GM12892 (cell line): ENCODE data around the genes LRIG1 and KBTBD8.

- RRBS = no CpG with 5 or more reads among the region's 3 CpGs
These were observed 50.1 kb downstream of the LRIG1 start for GRCh38 chr3:66450614-66451247.

DNA sequence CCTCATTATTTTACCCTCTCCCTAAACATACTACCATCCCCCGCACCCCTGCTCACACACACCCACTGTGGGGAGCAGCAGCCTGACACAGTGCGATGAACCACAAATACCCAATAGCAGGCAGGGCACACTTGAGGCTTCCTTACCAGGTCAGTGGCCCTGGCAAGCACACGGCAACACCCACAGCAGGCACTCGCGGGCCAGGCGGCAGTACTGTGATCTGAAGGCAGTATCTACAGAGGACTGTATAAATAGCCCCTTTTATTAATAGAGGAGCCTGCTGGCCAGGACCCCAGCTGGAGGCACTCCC lies 44.2 kb downstream of the LRIG1 start:
- RRBS = no CpG with 5 or more reads among the region's 6 CpGs

- RRBS = no CpG with 5 or more reads among the region's 12 CpGs
These were observed 23.3 kb downstream of the LRIG1 start for GRCh38 chr3:66477189-66478266.

GRCh38 chr3:66481810-66482631 lies 18.8 kb downstream of the LRIG1 start:
- RRBS = no CpG with 5 or more reads among the region's 9 CpGs

DNA sequence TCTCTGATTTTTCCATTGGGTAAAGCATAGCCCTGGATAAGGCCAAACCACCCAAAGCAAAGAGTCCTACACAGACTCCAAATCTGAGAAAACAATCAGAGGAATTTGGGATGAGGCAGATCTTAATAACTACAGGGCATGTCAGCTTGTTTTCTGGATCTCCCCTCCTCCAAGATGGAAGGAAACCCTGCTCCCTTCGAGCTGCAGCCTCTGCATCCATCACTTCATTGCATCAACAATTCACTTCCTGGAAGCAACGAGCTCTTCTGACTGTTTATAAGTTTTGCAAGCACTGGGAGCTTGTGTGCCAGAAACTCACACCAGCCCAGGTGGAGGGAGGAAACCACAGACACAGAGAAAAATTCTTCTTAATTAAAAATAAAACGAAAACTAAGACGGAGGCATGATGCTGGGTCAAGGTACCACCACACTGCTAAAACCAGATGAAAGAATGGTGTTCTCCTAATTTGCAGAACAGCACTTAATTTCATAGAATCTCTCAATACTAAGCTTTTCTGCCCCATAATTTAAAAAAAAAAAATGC lies 10.6 kb downstream of the LRIG1 start:
- RRBS = no CpG with 5 or more reads among the region's 4 CpGs

GRCh38 chr3:66497605-66497985 lies 3.2 kb downstream of the LRIG1 start:
- RRBS = no CpG with 5 or more reads among the region's 3 CpGs

GRCh38 chr3:66500572-66501556 lies at the start of gene LRIG1:
Gene LRIG1 (minus strand): TSS chr3:66501022.
- RRBS = 2% methylated on average over 36 of the region's 113 CpGs

DNA sequence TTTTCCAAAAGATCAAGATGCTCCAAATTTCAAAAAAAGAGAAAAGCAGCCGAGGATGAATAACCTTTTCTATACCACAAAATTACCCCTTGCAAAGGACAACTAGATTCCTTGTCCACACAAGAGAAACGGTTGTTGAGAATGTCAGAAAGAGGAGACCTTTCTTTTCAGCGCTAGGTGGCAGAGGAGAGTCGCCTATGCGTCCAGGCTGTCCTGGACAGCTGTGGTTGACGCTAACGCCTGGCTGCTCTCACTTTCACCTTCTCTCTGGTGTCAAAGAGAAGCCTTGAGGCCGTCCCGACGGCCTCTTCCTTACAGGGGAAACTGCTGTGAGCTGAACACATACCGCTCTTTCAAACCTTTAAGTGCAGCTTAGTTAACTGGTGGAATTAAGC lies 26.3 kb upstream of the KBTBD8 start:
- RRBS = no CpG with 5 or more reads among the region's 11 CpGs

DNA sequence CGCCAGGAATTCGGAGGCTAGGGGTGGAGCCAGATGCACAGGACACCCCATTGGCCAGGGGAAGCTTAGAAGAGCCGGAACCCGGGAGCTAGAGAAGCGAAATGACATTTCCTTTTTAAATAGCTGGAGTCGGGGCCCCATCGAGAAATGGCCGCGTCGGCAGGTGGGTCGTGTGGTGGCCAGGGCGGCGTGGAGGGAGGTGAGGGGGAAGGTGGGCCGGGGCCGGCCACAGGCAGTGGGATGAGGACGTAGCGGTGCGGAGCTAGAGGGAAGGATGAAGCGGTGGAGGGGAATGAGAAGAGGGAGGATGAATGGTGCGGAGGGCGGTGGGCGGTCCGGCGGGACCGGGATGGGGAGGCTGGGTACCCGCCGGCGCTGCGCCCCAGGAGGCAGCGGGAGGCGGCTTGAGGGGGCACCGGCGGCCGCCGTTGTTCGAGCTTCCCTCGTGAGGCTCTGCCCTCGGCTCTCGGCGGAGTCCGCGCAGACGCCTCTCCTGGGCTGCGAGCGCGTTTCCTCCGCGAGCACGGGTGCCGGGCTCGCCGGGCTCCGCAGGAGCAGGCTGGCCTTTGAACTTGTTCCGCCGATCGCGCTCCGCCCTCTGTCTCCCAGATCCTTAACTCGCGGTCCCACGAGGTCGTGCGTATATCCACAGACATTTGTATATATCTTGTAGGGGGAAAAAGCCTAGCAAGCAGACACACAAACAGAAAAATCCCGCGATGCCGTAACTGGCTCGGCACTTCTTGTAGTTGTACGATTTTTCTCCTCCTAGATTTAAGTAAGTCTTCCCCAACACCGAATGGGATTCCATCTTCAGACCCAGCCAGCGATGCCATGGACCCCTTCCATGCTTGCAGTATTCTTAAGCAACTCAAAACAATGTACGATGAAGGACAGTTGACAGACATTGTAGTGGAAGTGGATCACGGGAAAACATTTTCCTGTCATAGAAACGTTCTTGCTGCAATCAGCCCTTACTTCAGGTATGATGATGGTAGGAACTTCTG lies at the start of gene KBTBD8:
TSS of gene KBTBD8 (plus strand) at position 99 of the 1,007 bp plus-strand sequence.
- RRBS = 1% methylated on average over 6 of the region's 73 CpGs

- RRBS = no CpG with 5 or more reads among the region's 3 CpGs
These were observed 128.8 kb upstream of the TAFA1 start for GRCh38 chr3:67875312-67875669.

DNA sequence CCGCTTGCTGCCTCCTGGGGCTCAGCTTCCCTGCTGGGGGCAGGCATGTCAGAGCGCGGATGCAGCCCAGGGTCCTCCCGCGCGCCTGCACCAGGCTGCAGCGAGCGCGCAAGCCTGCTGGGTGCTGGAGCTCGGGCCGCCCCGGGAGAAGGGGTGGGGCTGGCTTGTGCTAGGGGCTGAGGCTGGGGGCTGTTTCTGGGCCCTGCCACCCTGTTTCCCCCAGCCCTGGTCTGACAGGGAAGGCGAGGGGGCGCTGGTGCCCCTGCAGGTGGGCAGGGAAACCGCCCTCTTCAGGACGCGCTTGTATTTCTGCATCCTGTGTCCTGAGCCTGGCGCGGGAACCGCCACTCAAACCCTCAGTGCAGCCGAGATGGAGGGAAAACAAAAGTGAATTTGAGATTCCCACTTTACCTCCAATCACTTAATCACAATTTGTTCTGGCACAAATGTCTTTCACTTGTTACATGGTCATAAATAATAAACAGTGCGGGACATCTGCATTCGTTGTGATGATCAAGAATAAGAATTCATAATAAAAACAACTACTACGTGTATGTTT lies 3.9 kb downstream of the TAFA1 start:
- RRBS = no CpG with 5 or more reads among the region's 24 CpGs

- RRBS = no CpG with 5 or more reads among the region's 8 CpGs
These were observed 77.5 kb downstream of the TAFA1 start for GRCh38 chr3:68081575-68082008.

DNA sequence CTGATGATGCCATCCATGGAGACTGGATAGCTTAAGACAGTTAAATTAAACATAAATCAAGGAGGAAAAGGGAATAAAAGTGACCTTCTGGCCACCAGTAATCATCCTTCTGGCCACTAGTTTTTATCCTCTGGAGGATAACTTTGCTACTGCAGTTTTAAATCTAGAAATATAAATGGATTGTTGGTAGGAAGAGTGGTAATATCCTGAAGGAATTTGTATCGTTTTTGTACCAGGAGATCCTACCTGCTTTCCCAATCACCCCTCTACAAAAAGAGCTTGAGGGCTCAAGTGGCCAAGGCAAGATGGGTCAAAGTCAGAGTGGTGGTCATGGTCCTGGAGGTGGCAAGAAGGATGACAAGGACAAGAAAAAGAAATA lies 297.0 kb downstream of the TAFA4 start:
- RRBS = no CpG with 5 or more reads among the region's 1 CpG

GRCh38 chr3:69095657-69096115 lies 10.9 kb downstream of the ARL6IP5 start:
- RRBS = no CpG with 5 or more reads among the region's 3 CpGs

GRCh38 chr3:69240663-69241388 lies 118.4 kb upstream of the LMOD3 start:
- RRBS = no CpG with 5 or more reads among the region's 8 CpGs

DNA sequence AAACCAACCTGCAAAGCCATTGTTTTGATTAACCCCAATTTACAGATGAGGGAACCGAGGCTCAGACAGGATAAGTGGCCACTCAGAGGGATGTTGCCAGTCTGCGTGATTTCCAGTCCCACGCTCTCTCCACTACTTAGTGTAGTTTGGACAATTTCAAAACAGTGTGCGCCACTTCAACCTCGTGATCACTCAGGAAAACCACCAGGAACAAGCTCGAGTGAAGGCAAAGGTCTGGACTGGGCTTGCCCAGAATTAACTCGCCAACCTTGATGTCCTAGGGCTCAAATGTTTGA lies 124.2 kb upstream of the LMOD3 start:
- RRBS = no CpG with 5 or more reads among the region's 7 CpGs

DNA sequence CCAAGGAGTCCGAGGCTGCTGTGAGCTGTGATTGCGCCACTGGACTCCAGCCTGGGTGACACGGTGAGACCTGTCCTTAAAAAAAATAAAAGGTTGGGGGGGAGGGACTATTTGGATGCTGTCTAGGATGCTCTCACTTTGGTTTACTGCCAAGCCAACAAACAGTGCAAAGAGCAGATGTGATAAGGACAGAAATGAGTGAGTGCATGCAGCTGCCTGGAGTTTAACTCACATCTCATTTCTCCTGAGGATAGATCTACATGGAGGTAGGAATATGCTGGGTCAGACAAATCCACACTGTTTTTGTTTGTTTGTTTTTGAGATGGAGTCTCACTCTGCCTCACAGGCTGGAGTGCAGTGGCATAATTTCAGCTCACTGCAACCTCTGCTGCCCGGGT lies 129.9 kb downstream of the FRMD4B start:
- RRBS = no CpG with 5 or more reads among the region's 4 CpGs

- RRBS = no CpG with 5 or more reads among the region's 4 CpGs
These were observed 92.7 kb downstream of the FRMD4B start for GRCh38 chr3:69293243-69293559.